Adrenal gland (tissue), 7 donors: ENCODE measurements around a stretch of chr15.

DNA sequence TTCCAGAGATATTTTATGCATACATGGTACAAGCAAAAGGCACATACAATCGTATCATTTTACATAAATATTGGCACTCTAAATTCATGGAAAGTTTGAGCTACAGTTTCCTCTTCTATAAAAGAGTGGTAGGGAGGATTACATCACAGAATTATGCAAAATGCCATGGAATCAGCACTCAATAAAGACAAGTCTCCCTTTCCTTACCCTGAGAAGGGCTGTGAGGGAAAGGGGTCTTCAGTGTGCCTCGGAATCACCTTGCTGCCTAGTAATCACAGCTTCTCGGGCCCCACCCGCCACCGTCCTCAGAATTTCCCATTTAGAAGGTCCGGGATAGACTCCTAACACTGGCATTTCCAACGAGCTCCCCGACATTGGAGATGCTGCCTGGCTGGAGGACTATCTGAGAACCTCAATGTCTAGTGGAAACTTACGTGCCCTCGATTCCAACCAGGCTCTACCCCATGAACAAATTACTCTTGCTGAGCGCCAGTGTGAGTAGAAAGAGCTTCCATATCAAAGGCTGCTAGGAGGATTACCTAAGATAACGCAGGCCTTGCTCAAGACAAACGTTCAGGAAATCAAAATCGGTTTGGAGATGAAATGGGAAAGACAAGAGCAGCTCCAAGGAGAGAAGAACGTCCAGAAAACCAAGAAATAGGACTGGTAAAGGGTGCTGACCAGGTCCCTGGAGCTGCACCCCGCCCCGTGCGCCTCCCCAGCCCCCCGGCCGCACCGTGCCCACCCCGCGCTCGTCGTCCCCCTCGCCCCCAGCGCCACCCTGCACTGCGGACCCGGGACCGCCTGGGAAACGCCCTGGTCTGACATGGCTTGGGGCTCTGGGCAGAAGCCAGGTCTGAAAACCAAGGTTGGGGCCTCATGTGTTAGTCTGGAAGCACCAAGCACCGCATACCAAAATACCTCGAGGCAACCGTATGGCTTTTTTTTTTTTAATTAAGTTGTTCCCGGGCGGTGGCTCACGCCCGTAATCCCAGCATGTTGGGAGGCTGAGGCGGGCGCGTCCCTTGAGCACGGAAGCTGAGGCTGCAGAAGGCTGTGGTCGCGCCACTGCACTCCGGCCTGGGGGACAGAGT is 91.9 kb upstream of the CHD2 start:
- PRO-cap, 3 experiments = peak in 3 of 3 experiments; most common plus-strand start position 148 of the sequence (in 3); most common minus-strand start position 417 of the sequence (in 2)
- RAMPAGE, long total RNA, 4 experiments = no peak in any of the 4 experiments
- RRBS = 3% methylated on average over 11 of the region's 45 CpGs

DNA sequence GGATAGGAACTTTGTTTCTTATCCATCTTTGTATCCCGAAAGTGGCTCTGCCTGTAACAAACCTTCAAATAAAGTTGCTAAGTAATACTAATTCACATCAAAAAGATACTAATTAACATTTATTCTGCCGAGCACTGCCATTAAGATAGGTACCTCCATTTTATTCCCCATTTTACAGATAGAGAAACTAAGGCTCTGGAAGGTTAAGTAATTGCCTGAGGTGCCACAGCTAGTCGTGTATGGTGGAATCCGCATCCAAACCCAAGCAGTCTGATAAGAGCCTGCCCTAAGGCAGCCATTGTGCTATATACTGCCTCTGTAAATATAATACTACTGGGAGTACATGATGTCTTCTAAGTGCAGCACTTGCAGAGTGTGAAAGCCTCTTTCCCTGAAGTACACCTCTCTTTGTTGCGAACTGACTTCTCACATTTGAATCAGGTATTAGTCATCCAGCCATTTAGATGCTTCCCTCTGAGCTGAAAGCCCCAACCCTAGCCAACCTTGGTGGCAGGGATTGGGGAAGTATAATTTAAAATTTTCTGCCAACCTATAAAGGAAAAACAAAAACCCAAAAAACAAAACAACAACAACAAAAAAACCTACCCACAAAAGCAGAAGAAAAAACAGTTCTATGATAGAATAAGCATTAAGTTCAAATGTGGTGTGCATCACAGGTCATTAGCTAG is 78.5 kb upstream of the CHD2 start:
- PRO-cap, 3 experiments = no peak in any of the 3 experiments
- RAMPAGE, long total RNA, 4 experiments = no peak in any of the 4 experiments
- RRBS = no CpG with 5 or more reads among the region's 5 CpGs

DNA sequence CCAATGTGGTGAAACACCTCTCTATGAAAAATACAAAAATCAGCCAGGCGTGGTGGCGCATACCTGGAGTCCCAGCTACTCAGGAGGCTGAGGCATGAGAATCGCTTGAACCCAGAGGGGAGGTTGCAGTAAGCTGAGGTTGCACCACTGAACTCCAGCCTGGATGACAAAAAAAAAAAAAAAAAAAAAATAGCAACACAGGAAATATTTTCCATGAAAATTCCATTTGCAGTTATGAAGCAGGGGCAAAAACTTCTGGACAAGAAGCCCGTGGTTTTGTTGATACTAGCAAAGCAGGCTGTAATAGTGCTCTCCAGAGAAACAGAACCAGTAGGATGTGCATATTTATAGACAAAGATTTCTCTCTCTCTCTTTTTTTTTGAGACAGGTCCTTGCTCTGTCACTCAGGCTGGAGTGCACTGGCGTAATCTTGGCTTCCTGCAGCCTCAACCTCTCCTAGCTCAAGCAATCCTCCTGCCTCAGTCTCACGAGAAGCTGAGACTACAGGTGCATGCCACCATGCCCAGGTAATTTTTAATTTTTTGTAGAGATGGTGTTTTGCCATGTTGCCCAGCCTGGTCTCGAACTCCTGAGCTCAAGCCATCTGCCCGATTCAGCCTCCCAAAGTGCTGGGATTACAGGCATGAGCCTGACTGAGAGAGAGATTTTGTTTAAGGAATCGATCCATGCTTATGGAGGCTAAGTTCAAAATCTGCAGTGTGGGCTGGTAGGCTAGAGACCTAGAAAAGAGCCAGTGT is 67.1 kb upstream of the CHD2 start:
- PRO-cap, 3 experiments = no peak in any of the 3 experiments
- RAMPAGE, long total RNA, 4 experiments = no peak in any of the 4 experiments
- RRBS = no CpG with 5 or more reads among the region's 9 CpGs

- PRO-cap, 3 experiments = no peak in any of the 3 experiments
- RAMPAGE, long total RNA, 4 experiments = no peak in any of the 4 experiments
- RRBS = no CpG with 5 or more reads among the region's 10 CpGs
Observed at GRCh38 chr15:92869889-92870600, 30.1 kb upstream of the CHD2 start.

DNA sequence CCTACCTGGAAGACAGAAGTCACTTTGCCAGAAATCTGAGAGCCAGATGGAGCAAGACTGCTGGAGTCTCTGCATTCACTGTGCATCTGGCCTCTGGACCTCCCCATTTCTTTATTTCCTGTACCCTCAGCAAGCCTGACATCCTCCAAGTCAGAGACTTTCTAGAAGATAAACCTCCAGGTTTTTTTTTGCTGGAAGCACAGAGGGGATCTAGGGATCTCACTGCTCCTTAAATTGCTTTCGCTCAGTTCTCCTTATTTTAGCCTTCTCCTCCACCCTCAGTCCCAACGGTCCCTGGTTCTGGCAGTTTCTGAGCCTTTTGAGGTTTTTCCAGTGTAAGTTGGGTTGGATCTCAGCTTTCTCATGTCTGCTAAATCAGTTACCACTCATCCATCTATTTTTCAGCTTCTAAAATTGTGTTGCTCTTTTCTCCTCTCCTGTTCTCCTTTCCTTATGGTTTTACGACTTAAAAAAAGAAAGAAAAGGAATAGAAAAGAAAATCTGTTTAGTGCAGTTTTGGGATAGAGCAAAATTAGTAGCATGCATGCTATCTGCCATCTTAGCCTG is 22.7 kb upstream of the CHD2 start:
- PRO-cap, 3 experiments = no peak in any of the 3 experiments
- RAMPAGE, long total RNA, 4 experiments = no peak in any of the 4 experiments
- RRBS = no CpG with 5 or more reads among the region's 3 CpGs

GRCh38 chr15:92882487-92883110 is 17.5 kb upstream of the CHD2 start:
- PRO-cap, 3 experiments = peak in 3 of 3 experiments; most common plus-strand start chr15:92882829 (in 3); most common minus-strand start chr15:92882723 (in 1)
- RAMPAGE, long total RNA, 4 experiments = no peak in any of the 4 experiments
- RRBS = 1% methylated on average over 42 of the region's 82 CpGs

GRCh38 chr15:92908900-92909846 is 9.0 kb downstream of the CHD2 start:
- PRO-cap, 3 experiments = no peak in any of the 3 experiments
- RAMPAGE, long total RNA, 4 experiments = no peak in any of the 4 experiments
- RRBS = no CpG with 5 or more reads among the region's 11 CpGs

DNA sequence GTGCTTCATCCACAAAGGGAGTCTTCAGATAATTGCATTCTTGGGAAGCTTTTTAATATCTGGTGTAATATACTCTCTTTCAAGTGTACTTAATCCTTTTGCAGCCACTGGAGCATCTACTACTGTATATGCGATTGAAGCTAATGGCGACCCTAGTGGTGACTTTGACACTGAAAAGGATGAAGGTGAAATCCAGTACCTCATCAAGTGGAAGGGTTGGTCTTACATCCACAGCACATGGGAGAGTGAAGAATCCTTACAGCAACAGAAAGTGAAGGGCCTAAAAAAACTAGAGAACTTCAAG is 42.6 kb downstream of the CHD2 start:
- PRO-cap, 3 experiments = no peak in any of the 3 experiments
- RAMPAGE, long total RNA, 4 experiments = no peak in any of the 4 experiments
- RRBS = no CpG with 5 or more reads among the region's 2 CpGs

GRCh38 chr15:92982146-92983135 is 82.3 kb downstream of the CHD2 start:
- PRO-cap, 3 experiments = no peak in any of the 3 experiments
- RAMPAGE, long total RNA, 4 experiments = no peak in any of the 4 experiments
- RRBS = no CpG with 5 or more reads among the region's 4 CpGs

GRCh38 chr15:93005243-93005556 is 83.8 kb downstream of the RGMA start:
- PRO-cap, 3 experiments = no peak in any of the 3 experiments
- RAMPAGE, long total RNA, 4 experiments = no peak in any of the 4 experiments
- RRBS = no CpG with 5 or more reads among the region's 5 CpGs

DNA sequence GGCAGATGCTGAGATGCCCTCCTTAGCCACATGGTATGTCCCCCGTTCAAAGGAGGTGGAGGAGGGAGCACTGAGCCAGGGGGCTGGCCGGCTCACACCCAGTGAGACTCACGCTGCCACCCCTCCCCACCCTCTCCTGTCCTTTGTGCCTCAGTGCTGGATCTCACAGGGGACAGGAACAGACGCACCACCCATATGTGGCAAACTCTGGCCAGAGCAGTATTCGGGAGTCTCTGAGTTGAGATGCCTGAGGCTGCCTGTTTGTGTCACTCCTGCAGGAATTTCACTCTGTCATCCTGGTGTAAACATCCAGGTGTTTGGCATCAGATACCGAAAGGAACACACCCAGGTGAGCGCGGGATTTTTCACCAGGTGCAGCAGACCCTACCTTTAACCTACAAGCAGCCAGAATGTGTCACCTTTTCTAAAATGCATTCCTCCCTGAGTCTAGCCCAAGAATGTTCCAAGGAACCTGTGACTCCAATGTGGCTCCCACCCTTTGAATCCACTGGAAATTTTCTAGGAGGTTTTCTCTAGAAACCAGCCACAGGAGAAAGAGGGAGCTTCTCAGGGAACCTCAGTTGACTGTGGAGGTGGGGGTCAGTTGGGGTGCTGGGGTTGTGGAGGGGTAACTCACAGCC is 25.6 kb downstream of the RGMA start:
- PRO-cap, 3 experiments = no peak in any of the 3 experiments
- RAMPAGE, long total RNA, 4 experiments = no peak in any of the 4 experiments
- RRBS = no CpG with 5 or more reads among the region's 8 CpGs

GRCh38 chr15:93154634-93154967 is 65.6 kb upstream of the RGMA start:
- PRO-cap, 3 experiments = no peak in any of the 3 experiments
- RAMPAGE, long total RNA, 4 experiments = no peak in any of the 4 experiments
- RRBS = no CpG with 5 or more reads among the region's 5 CpGs

DNA sequence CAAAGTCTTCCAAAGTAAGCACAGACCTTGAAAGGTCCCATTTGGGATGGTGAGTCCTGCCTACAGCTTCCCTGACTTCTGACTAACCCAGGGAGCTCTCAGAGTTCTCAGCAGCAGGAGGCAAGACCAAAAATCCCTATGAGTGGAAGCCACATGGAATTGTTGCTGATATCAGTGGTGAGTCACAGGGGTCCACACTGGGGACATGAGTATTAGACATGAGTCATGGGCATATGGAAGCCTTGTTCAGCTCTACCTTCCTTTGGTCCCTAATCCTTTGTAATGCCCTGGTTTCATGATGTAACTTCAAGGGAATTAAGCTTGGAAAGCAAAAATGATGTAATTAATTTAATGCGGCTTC is 176.0 kb upstream of the RGMA start:
- PRO-cap, 3 experiments = no peak in any of the 3 experiments
- RAMPAGE, long total RNA, 4 experiments = no peak in any of the 4 experiments
- RRBS = no CpG with 5 or more reads among the region's 1 CpG

DNA sequence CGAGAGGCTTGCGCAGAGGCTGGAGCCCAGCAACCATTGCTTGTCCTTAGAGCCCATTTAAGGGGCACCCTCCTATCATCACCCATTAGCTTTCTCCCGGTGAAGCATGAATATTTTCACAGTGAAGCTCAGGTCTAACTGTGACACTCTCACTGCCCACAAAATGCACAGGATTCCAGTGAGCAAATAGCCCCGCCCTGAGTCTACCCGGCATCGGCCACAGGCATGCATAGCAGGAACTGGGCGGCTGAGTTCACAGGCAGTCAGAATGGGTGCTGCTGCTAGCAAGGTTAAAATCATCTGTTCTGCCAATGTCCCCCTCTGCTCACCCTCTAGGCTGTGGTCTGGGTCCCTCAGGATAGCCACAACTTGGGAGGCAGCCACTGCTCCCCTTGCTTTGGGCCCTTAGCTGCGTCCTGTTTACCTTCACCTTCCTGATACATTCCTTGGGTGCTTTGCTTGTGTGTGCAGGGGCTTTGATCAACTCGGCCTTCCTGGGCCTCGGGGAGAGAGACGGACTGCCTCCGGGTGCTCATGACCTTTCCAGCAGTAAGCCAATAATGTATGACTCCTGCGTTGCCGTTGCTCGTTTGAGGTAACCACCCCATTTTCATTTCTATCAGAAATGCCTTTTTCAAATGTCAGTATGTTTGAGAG is 232.9 kb upstream of the RGMA start:
- PRO-cap, 3 experiments = no peak in any of the 3 experiments
- RAMPAGE, long total RNA, 4 experiments = no peak in any of the 4 experiments
- RRBS = 59% methylated on average over 3 of the region's 15 CpGs

DNA sequence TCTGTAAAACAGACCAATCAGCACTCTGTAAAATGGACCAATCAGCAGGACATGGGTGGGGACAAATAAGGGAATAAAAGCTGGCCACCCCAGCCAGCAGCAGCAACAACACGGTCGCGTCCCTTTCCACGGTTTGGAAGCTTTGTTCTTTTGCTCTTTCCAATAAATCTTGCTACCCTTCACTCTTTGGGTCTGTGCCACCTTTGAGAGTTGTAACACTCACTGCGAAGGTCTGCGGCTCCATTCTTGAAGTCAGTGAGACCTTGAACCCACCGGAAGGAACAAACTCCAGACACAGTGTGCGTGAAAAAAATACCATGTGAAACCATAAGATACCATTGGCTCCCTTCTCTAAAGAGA is 465.7 kb upstream of the RGMA start:
- PRO-cap, 3 experiments = no peak in any of the 3 experiments
- RAMPAGE, long total RNA, 4 experiments = no peak in any of the 4 experiments
- RRBS = no CpG with 5 or more reads among the region's 8 CpGs

DNA sequence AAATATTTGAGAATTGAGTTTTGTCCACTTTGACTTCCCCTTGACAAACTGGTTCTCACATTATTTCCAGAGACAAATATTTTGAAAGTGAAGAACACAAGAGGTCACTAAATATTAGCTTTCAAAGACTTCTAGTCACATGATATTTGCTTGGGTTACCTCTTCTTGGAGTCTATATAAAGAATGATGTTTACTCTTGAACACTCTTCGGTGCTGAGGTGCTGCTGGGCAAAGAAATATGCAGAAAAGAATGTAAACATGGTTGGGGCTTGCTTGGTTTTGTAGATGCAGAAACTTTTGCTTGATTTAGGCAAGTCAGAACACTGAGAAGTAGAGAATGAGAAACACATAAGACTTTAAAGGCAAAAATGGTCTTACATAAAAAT is 120.6 kb upstream of the MCTP2 start:
- PRO-cap, 3 experiments = no peak in any of the 3 experiments
- RAMPAGE, long total RNA, 4 experiments = no peak in any of the 4 experiments
- RRBS = no CpG with 5 or more reads among the region's 1 CpG

- PRO-cap, 3 experiments = no peak in any of the 3 experiments
- RAMPAGE, long total RNA, 4 experiments = no peak in any of the 4 experiments
- RRBS = no CpG with 5 or more reads among the region's 3 CpGs
Observed at GRCh38 chr15:94314811-94315116, 83.4 kb downstream of the MCTP2 start.

- PRO-cap, 3 experiments = no peak in any of the 3 experiments
- RAMPAGE, long total RNA, 4 experiments = no peak in any of the 4 experiments
- RRBS = no CpG with 5 or more reads among the region's 9 CpGs
Observed at GRCh38 chr15:94672405-94672748, 441.0 kb downstream of the MCTP2 start.

GRCh38 chr15:95287527-95288343 is 1042.8 kb upstream of the NR2F2 start:
- PRO-cap, 3 experiments = no peak in any of the 3 experiments
- RAMPAGE, long total RNA, 4 experiments = no peak in any of the 4 experiments
- RRBS = no CpG with 5 or more reads among the region's 15 CpGs

GRCh38 chr15:95293443-95293853 is 1037.1 kb upstream of the NR2F2 start:
- PRO-cap, 3 experiments = no peak in any of the 3 experiments
- RAMPAGE, long total RNA, 4 experiments = no peak in any of the 4 experiments
- RRBS = no CpG with 5 or more reads among the region's 3 CpGs